OCI-LY7 (cell line): ENCODE results near the genes CD300LD and SLC16A5.

DNA sequence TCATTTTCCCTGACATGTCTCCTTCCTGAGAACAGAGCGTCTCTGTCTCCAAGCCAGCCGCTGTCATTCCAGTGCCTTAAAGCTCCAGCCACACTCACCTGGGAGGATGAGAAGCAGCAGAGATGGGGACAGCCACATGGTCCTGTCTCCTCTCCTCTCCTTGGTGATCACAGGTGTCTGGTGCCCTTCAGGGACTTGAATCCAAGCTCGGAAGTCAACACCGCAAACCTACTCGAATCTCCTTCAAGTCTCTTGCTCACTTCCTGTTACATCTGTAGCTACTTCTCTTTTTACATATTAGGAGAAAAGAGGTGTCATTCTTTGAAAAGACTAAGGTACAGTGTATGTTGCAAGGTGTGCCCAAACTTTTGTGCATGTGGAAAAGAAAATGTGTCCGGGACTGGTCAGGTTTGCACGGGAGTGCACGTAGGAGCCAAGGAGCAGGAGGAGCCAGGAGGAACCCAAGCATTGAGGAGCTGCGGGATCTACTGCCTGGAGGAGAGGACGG, at the start of gene CD300LD:
Gene CD300LD (minus strand): TSS at position 219 of the 508 bp plus-strand sequence.
- PRO-cap = no peak
- RAMPAGE, long total RNA = no peak

- PRO-cap = no peak
- RAMPAGE, long total RNA = no peak
Measured at GRCh38 chr17:74641892-74642257, 18.3 kb upstream of the CD300E start.

DNA sequence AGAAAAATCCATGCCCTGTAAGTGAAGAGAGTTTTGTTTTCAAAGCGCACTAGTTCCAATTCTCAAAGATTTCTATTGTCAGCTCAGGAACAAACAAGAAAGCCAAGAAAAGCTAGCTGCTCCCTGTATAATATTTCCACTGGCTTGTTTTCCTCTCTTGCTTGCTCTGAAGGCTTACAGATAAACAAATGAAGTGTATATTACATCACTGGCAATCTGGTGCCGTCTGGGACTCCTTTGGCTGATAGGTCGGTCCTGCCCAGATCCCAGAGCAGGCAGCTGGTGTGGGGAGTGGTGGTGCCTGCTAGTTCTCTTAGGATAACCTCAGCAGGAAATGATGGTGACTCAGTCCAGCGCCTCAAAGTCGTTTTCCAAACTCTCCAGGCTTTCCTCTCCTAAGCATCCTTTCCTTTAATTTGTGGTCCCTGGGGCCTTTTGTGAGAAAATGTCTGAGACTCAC, 35.2 kb downstream of the CD300LF start:
- PRO-cap = no peak
- RAMPAGE, long total RNA = no peak

GRCh38 chr17:74810255-74811065, 34.2 kb downstream of the TMEM104 start:
- PRO-cap = no peak
- RAMPAGE, long total RNA = no peak

GRCh38 chr17:74840892-74841931, 18.5 kb downstream of the GRIN2C start:
- PRO-cap = no peak
- RAMPAGE, long total RNA = no peak

GRCh38 chr17:74971870-74972548, 550 bp downstream of the HID1 start:
- PRO-cap = no peak
- RAMPAGE, long total RNA = no peak

DNA sequence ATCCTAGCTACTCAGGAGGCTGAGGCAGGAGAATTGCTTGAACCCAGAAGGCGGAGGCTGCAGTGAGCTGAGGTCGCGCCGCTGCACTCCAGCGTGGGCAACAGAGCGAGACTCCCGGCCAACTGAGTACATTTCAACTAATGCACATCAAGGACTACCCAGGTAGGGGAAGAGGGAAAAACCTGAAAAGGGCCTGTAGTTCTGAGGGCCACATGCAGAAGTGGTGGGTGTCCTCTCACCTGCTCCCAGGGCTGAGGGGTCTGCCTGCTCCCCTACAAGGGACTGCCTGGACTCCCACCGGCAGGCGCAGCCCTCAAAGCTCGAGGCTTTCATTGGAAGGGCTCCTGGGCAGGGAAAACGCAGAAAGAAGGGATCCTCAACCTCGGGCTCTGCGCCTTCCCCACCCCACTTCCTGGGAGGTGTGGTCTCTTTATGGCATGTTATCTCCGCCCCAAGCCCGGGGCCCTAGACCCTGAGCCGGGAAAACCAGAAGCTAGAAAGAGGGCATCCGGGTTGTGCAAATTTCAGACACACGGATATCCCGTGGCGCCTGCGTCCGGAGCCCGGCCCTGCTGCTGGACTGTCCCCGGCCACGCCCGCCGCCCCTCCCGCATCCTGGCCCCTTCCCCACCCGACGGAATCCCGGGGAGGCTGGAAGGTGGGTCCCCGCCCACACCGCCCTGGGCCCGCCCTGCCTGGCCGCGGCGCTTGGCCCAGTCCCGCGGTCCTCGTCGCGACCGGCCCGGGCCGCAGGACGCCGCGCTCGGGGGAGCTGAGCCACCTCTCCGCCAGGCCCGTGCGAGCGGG, at the start of gene SLC16A5:
Gene SLC16A5 (plus strand): TSS at position 716 of the 807 bp plus-strand sequence.
- PRO-cap = no peak
- RAMPAGE, long total RNA = no peak

- PRO-cap = no peak
- RAMPAGE, long total RNA = no peak
Measured at GRCh38 chr17:75088046-75088464, 301 bp downstream of the SLC16A5 start.

GRCh38 chr17:75130632-75131652, 600 bp downstream of the NT5C start:
- PRO-cap = unidirectional peak, plus-strand start at chr17:75131089
- RAMPAGE, long total RNA = no peak

DNA sequence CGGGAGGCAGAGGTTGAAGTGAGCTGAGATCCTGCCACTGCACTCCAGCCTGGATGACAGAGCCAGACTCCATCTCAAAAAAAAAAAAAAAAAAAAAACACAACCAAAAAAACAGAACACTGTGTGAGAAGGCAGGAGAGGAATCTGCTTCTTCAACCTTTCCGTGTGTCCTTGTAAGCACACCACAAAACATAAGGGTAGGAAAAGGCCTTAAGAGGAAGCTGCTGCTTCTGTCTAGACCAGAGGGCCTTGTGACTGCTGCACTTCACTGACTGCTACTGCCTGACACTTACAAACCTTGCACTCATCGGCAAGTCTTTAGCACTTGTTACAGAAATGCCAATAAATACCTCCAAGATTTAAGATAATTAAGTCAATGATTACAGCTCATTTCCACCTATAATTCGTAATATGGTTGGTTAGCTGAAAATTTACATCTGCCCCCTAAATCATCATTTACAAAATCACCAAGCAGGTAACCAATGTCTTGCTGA, 9.2 kb downstream of the JPT1 start:
- PRO-cap = no peak
- RAMPAGE, long total RNA = no peak

- PRO-cap = no peak
- RAMPAGE, long total RNA = no peak
Measured at GRCh38 chr17:75234367-75234786, 27.0 kb downstream of the GGA3 start.

DNA sequence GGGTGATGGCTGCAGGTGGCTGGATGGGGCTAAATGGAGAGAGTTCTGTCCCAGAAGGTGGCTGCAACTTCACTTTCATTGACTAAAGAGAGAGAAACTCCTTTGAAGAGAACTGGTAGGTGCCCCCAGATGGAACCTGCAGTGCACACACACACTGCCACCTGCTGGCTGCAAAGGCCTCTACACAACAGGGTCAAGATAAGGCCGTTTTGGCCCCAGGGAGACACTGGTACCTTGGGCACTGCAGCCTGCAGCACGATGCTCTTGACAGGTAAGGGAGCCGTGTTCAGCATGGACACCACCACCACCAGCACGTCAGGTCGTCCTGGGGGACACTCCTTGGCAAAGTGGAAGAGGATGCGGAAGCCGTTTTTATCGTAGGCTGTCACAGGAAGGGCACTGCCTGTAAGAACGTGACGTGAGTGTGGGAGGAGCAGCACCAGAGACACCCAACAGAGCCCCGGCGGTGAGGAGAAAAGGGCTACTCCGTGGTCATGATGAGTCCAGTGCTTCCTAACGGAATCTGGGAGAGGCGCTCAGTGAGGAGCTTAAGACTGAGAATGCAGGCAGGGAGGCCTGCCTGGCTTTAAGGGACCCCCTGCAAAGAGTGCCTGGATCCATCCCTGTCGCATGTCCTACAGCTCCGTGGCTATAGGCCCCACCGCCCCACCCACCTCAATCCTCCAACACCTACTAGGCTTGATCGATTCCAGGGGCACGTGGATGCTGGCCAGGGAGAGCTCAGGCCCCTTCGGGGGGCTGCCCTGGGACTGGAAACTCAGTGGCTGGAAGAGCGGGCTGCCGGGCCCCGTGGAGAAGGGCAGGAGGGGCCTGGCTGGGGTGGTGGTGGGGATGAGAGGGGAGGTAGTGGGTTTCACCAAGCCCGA, 22.5 kb downstream of the GGA3 start:
- PRO-cap = no peak
- RAMPAGE, long total RNA = no peak

DNA sequence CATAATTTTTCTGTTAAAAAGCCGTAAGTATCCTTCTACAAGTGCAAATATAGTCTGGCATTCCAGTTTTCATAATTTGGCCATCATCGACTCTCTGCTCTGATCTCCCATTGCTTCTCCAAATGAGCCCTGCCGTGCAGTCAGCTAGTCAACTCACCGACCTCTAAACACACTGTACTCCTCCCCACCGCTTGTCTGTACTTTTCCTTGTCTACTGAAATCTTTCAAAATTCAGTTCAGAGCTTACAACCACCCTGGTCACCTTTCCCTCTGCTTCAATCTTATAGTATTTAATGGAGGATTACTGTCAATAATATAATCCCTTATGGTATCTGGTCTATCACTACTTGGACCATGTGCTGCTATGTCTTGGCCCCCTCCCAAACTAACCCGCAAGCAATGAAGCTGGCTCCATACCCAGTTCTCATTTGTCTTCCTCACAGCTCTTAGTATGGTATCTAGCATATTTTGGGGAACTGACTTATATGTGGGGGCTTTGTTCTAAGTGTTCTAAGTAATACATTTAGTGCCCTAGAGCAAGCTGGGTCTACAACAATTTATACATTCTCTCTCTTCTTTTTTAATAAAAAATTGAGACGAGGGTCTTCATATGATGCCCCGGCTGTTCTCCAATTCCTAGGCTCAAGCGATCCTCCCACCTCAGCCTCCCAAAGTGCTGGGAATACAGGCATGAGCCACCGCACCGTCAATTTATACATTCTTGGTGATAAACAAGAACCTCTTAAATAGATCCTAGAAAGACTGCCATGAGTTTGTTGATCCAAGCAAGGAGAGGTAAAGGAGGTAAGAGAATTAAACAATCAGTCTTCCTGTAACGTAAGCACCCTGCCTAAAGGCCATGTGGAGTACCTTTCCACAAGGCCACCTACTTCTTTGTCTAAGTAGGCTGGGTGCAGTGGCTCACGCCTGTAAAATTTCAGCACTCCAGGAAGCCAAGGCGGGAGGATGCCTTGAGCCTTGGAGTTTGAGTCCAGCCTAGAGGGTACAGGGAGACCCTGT, 52.9 kb upstream of the SLC25A19 start:
- PRO-cap = no peak
- RAMPAGE, long total RNA = no peak

DNA sequence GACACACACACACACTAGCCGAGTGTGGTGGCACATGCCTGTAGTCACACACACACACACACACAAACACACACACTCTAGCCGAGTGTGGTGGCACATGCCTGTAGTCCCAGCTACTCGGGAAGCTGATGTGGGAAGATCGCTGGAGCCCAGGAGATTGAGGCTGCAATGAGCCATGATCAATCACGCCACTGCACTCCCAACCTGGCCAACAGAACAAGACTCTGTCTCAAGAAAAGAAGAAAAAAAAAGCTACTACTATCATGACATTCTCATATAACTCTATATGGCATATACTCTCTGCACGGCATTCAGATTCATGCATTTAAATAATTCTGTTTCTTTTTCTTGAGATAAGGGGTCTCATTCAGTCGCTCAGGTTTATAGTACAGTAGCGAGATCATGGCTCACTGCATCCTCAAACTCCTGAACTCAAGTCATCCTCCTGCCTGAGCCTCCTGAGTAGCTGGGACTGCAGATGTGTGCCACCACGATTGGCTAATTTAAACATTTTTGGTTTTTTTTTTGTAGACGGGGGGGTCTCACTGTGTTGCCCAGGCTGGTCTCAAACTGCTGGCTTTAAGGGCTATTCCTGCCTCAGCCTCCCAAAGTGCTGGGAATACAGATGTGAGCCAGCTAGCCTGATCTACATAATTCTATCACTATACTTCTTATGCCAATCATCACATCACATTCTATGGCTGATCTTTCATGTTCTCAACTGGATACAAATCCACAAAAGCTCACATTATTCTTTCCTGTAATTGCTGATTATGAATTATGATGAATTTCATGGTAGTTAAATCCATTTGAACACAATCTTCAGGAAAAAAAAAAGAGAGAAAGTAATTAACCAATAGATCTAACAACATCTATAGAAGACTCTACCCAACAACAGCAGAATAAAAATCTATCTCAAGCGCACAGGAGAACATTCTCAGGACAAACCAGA, 30.6 kb downstream of the GRB2 start:
- PRO-cap = no peak
- RAMPAGE, long total RNA = no peak

DNA sequence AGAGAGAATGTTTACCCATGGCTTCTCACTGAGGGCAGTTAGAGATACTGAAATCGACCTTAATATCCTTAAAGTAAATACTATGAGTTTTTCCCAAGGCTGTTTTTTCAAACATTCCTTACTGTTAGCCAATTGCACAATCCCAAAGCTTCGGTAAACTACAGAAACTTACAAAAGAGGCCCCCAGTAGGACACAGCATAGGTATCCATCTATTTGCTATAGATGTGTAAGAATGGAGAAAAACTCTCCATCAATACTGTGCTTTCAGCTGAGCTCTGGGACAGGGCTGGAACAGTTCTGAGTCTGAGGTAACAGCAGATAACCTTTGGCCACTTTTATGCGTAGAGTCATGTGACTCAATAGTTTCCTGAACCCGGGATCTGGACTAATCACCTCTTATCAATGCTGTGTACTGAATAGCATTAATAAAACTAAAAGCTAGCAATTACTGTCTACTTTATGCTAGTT, 22.4 kb downstream of the GRB2 start:
- PRO-cap = no peak
- RAMPAGE, long total RNA = no peak

DNA sequence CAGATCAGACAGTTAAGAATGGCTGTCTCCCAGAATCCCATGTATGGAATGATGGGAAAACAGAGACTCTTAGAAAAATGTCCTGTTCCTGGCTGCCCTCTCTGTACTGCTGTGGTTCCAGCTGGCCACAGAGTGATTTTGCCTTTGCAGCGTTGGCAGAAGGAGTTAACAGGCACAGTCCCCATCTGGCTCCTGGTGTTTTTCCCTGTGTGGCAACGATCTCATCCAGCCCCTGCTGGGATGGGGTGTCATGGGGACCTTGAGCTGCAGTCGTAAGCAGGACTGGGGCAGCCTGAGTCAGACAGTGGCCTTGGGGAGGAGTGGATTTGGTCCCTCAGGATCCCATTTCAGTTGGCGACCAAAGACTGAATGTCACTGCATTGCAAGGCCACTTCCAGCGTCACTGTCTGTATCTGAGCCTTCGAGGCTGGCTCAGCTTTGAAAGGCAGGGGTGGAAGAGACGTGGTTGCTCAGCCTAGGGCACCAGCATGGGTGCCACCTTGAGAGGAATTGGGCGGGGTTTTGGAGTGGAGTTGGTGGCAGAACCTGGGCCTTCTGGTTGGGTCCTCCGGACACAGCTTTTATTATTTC, 11.9 kb downstream of the TMEM94 start:
- PRO-cap = no peak
- RAMPAGE, long total RNA = no peak

- PRO-cap = no peak
- RAMPAGE, long total RNA = no peak
Measured at GRCh38 chr17:75499509-75500234, 15.7 kb downstream of the CASKIN2 start.

DNA sequence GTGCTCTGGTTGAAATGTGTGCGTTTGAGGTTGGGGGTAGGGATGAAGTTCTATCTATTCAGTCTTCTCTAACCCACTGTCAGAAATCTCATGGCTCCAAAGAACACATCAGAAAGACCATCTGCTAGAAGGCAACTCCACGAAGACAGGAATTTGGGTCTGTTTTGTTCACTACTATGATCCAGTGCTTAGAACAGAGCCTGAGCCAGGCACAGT, 2.5 kb downstream of the CASKIN2 start:
- PRO-cap = no peak
- RAMPAGE, long total RNA = no peak

DNA sequence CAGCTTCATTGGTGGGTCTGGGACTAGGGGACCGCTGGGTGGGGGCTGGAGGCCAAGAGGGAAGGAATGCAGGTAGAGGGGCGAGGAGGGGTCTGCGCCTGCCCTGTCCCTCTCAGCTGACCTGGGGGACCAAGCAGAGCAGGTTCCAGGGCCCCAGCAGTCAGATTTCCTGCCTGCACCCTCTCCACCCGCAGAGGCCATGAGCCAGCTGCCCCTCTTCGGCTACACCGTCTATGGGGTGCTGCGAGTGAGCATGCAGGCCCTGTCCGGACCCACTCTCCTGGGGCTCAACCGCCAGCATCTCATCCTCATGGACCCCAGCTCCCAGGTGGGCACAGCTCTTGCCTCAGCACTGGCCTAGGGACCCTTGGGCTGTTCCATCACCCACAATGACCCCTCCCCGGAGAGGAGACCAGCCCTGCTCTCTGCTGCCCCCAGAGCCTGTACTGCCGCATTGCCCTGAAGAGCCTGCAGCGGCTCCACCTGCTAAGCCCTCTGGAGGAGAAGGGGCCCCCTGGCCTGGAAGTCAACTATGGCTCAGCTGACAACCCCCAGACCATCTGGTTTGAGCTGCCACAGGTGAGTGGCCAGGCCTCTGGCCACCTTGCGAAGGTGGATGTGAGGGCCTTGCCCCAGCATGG, 7.5 kb upstream of the SMIM5 start:
- PRO-cap = no peak
- RAMPAGE, long total RNA = no peak

- PRO-cap = no peak
- RAMPAGE, long total RNA = no peak
Measured at GRCh38 chr17:75628214-75628675, 5.0 kb upstream of the SMIM5 start.